ENCODE results near the gene SPATA7.

- PRO-cap, result unidirectional peak, plus-strand start at chr14:81450243
- RAMPAGE, long total RNA, 3 experiments, result start-site peak on the minus strand in 2 of 3 experiments, at chr14:81450127-81450171 at its widest, 9 to 17 reads per replicate
These were observed 49.8 kb upstream of the STON2 start for GRCh38 chr14:81449829-81450415.

DNA sequence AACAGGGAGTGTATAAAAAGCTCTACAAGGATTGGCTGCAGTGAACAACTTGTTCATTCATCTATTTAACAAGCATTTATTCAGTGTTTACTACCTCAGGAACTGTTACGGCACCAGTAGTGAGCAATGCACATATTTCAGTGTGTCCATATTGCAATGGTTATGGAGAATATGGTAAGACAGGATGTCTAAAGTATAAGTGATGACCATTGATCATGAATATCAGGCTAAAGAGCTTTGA is 854.2 kb upstream of the SEL1L start:
- PRO-cap, result no peak
- RAMPAGE, long total RNA, 3 experiments, result no peak in any of the 3 experiments

GRCh38 chr14:82901026-82901327 is 1367.3 kb upstream of the SEL1L start:
- PRO-cap, result no peak
- RAMPAGE, long total RNA, 3 experiments, result no peak in any of the 3 experiments

DNA sequence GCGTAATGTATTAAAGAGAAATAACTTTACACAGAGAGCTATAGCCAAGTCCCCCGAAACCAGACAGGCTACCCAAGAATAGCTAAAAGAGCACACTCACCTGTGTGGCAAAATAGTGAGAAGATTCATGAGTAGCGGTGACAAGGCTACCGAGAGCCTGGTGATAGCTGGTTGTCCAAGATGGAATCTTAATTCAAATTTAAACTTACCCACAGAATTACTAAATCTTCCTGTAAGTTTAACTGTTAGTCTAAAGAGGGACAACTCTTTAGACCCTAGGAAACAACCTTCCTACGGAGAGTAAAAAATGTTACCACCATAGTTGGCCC is 1358.6 kb upstream of the FLRT2 start:
- PRO-cap, result no peak
- RAMPAGE, long total RNA, 3 experiments, result no peak in any of the 3 experiments

DNA sequence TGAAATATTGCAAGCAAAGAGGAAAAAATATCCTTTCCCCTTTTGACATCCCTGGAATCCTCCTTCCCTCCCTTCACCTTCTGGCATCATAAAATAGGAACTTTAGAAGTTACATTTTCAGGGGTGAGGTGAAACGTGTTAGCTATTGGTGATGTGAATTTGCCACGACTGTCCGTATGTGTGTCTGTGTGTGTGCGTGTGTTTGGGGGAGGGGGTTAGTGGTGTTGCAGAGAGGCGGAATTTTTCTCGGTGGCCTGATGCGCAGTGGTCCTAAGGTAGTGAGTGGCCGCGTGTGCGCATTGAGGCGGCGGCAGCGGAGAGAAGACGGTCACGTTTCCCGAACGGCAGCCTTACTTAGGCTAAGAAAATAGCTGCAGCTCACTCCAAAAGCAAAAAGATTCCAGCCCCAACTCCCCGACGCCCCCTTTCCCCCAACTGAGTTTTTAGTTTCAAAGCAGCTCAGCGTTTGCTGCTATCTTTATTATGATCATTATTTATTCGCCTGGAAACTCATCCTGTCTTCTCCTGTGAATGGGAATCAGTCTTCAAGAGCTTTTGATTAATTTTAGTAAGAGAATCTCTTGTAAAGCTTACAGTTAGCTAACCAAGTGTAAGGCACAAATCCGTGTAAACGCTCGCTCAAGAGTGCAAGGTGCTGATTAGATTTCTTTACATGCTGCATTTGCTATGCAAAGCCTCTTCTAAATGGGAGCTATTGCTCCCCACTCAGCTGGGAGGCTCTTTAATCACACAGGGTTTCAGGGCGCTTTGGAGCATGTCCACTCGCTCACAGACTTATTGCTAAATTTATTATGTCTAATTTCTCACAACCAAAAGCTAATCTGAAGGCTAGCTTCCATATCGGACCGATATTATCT is 4.7 kb downstream of the FLRT2 start:
- PRO-cap, result bidirectional peak, plus-strand start at position 299 of the sequence, minus-strand start at position 296 of the sequence
- RAMPAGE, long total RNA, 3 experiments, result no peak in any of the 3 experiments

GRCh38 chr14:85735046-85735357 is 205.1 kb downstream of the FLRT2 start:
- PRO-cap, result no peak
- RAMPAGE, long total RNA, 3 experiments, result no peak in any of the 3 experiments

GRCh38 chr14:85934466-85934937 is 404.6 kb downstream of the FLRT2 start:
- PRO-cap, result no peak
- RAMPAGE, long total RNA, 3 experiments, result no peak in any of the 3 experiments

DNA sequence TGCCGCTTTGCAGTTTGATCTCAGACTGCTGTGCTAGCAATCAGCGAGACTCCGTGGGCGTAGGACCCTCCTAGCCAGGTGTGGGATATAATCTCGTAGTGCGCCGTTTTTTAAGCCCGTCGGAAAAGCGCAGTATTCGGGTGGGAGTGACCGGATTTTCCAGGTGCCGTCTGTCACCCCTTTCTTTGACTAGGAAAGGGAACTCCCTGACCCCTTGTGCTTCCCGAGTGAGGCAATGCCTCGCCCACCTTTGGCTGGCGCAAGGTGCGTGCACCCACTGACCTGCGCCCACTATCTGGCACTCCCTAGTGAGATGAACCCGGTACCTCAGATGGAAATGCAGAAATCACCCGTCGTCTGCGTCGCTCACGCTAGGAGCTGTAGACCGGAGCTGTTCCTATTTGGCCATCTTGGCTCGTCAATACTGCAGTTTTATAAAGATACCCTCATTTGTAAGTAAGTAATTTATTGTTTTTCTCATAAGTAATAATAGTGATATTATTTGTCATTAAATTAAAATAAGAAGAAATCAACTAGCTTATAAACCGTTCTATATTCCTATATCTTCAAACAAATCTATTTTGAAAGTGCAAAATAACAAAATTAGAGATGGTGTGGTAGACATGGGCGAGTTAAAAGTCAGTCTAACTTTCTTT is 550.3 kb downstream of the FLRT2 start:
- PRO-cap, result no peak
- RAMPAGE, long total RNA, 3 experiments, result no peak in any of the 3 experiments

GRCh38 chr14:87307186-87307505 is 685.8 kb downstream of the GALC start:
- PRO-cap, result no peak
- RAMPAGE, long total RNA, 3 experiments, result no peak in any of the 3 experiments

DNA sequence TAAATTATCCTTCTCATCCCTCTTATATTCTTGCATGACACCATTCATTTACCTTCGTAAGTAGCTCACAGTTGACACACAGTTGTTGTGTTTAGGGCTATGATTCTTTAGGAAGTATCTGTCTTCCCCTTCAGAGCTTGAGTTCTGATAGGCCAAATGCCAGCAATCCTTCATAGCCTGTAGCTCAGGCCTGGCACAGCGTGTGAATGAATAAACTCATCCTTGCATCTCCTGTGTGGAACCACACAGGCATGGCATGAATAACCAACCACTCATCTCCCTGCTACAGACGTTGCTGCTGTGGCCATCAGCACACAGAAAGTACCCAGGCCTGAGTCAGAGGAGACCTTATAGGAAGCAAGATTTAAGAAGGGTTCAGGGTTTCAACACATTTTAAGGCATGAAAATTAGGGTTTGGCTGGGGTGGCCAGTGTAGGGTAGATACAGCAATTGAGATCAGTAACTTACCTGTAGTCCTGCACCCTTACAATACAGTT is 461.2 kb downstream of the GALC start:
- PRO-cap, result no peak
- RAMPAGE, long total RNA, 3 experiments, result no peak in any of the 3 experiments

- PRO-cap, result no peak
- RAMPAGE, long total RNA, 3 experiments, result no peak in any of the 3 experiments
These were observed 21.9 kb downstream of the GPR65 start for GRCh38 chr14:88026792-88027234.

GRCh38 chr14:88385045-88386214 is at the start of gene SPATA7:
Gene SPATA7 (plus strand): TSS chr14:88385657.
- PRO-cap, result bidirectional peak, plus-strand start at chr14:88385688, minus-strand start at chr14:88385621
- RAMPAGE, long total RNA, 3 experiments, result start-site peak on the plus strand in 3 of 3 experiments, at chr14:88385666-88385722 at its widest, 48 to 79 reads per replicate

- PRO-cap, result no peak
- RAMPAGE, long total RNA, 3 experiments, result no peak in any of the 3 experiments
These were observed 62.5 kb downstream of the PTPN21 start for GRCh38 chr14:88492133-88492977.

- PRO-cap, result no peak
- RAMPAGE, long total RNA, 3 experiments, result no peak in any of the 3 experiments
These were observed 2.6 kb downstream of the ZC3H14 start for GRCh38 chr14:88565304-88565872.

GRCh38 chr14:88829091-88829717 is 4.8 kb downstream of the TTC8 start:
- PRO-cap, result no peak
- RAMPAGE, long total RNA, 3 experiments, result no peak in any of the 3 experiments

DNA sequence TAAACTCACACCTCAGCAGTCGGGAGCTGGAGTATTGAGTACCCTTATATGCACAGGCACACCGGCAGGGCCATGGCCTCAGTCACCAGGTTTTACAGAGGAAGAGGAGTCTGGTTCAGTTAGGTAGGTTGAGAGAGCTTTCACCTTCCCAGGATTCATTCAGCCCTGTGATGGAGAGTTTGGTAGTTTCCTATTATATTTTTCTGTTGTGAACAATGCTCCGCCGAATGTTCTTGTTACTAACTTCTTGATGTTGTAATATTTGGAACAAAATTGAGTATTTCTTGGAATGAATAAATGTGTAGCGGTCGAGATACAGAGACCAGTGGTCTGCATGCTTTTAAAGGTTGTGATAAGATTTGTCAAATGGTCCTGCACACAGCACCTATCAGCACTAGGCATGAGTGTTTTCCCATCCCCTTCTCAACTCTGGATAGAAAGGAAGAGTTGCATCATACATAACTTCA is 123.6 kb downstream of the TTC8 start:
- PRO-cap, result no peak
- RAMPAGE, long total RNA, 3 experiments, result no peak in any of the 3 experiments

- PRO-cap, result no peak
- RAMPAGE, long total RNA, 3 experiments, result no peak in any of the 3 experiments
These were observed 251.6 kb downstream of the FOXN3 start for GRCh38 chr14:89165268-89165943.

DNA sequence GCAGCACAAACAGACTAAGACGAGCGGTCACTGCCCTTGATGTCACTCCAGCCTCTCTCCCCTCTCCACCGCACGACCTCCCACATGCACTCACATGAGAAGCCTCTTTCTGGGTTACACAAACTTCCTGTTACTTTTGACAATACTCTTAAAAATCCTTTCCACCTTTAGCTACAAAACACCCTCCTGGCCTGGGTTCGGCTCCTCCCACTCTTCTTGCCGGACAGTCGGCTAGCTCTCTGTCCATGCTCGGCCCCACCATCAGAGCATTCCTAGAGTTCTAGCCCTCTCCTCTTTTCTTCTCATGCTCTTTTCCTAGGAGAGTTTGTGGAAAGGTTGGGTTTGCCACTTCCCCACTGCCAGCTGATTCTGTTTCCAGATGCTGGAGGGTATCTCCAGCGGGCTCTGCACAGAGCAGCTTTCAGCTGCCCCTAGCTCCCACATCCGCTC is 124.2 kb downstream of the FOXN3 start:
- PRO-cap, result no peak
- RAMPAGE, long total RNA, 3 experiments, result no peak in any of the 3 experiments

- PRO-cap, result no peak
- RAMPAGE, long total RNA, 3 experiments, result no peak in any of the 3 experiments
These were observed 33.2 kb downstream of the FOXN3 start for GRCh38 chr14:89383509-89384550.

DNA sequence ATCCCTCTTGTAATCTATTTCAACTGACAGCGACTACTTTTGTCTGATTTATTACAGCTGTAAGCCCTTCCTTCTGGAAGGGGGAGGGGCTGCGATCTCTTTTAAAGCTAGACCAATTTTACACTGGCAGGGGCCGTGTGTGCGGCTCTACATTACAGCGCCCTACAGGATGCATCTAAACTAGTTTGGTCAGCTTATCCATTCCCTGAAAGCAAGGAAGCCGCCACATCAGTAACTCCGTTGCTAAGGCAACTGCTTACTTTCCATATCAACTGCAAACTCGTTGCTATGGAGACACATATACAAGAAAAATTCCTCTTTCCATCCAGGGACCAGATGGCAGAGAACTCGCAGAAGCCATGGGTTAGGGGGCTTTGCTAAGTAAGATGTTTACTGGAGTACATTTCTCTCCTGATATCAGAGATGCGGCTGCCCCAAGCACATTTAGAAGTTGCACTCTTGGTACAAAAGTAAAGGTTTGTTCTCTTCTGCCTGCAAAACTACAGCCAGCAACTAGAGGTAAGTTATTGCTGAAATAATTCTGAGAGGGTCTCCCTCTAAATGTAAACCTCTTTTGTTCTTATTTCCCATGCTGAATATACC is 17.3 kb downstream of the FOXN3 start:
- PRO-cap, result no peak
- RAMPAGE, long total RNA, 3 experiments, result no peak in any of the 3 experiments

Measured in gastrocnemius medialis (tissue), 3 donors.